ENCODE measurements around the gene DNAJC13.

DNA sequence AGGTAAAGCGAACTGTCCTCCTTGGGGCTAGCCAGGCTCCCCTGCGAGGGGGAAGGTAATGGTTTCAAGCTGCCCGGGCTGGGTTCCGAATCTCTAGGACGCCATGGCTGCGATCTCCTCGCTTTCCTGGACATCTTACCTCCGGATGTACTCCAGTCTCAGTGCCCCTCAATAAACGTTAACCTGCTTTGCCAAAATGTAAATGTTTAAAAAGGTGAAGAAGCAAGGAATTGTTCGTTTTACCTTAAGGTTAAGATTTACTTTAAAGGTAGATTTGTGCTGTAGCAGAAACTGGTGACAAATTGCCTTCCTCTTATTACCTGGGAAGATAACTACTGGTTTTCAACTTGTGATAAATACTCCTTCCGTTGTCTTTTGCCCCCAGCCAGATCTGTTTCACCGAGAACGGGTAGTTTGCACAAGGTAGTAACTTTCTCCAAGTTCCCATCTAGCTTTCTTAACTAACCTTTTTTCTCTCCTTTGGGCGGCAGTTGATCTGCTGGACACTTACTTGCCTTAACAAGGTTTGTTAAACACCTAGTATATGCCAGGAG is 405 bp downstream of the NEK11 start:
- PRO-cap: no peak

DNA sequence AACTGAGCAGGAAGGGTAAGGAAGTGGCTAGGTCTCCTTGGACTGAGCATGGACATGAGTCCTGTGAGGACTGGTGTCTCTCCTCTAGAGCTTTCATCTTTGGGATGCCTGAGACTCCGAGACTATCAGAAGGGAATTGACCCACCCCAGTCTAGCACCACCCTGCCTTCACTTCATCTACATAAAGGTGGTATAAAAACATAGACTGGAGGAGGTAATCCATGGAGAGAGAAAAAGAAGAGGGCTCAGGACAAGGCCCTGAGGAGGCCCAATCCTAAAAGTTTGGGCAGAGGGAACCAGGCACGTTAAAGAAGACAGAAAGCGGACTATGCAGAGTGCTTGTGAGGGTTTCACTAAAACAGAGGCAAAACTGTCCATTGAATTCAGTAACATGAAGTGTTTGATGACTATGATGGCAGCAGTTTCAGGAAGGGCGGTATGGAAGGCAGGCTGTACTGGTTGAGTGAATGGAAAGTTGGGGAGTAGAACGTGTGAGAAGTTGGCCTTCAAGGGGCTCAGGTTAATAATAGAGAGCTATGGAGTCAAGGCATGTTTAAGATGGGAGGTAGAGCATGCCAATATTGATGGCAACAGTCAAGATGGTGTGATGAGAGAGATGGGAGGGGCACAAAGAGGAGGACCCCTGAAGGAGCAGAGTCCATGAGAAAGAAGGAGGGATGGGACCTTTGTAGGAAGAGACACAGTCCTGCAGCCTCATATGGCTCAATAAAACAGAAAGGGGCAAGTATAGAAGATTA is 2.5 kb downstream of the NUDT16 start:
- PRO-cap: no peak

- PRO-cap: no peak
These were observed 6.1 kb downstream of the NUDT16 start for GRCh38 chr3:131387501-131388158.

- PRO-cap: no peak
These were observed 11.6 kb downstream of the MRPL3 start for GRCh38 chr3:131491077-131491670.

DNA sequence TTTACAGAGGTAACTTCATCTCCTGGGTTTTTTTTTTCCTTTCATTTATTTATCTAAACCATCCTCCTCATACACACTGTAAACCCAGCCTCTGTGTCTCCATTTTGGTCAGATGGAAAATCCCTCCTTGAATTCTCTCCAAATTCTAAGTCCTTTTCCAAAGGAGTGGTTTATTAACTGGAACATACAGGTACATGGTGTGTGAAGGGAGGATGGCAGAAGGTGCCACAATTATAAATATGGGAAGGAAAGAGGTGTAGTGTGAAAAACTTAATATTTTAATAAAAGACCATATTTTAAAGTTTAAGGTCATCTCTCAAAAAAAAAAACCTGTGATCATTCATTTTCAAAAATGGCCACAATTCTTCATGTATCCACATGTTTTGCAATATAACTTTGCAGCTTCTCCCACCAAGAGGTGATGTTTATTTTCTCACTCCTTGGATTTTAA is 123.8 kb upstream of the CPNE4 start:
- PRO-cap: no peak

GRCh38 chr3:132376367-132377456 is 40.6 kb upstream of the DNAJC13 start:
- PRO-cap: no peak

- PRO-cap: bidirectional peak, plus-strand start at chr3:132417315, minus-strand start at chr3:132417130; bidirectional peak, plus-strand start at chr3:132417517, minus-strand start at chr3:132417387
These were observed at the start of gene DNAJC13 for GRCh38 chr3:132416825-132417817. Gene DNAJC13, plus strand, starts transcription at chr3:132417502.

DNA sequence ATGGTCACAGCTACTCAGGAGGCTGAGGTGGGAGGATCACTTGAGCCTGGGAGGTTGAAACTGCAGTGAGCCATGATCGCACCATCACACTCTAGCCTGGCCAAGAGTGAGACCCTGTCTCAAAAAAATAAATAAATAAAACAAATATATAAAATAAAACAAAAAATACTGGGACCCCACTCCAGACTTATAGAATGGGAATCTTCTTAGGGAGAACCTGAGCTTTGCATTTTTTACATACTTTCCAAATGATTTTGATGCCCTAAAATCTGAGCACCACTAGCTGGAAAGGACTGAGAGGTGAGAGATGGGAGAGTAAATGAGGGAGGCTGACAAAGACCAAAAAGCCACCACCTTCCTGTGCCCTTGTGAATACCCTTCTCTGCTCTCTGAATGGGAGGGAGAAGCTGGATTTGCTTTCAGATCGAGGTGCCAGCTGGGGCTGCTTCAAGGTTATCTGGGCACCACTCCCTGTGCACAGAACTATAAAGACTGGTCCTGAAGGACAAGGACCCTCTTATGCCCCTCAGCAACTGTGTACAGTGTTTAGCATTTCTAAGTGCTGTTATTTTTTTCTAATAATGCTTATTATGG is 37.7 kb upstream of the CDV3 start:
- PRO-cap: no peak

GRCh38 chr3:133572951-133573422 is 499 bp upstream of the CDV3 start:
- PRO-cap: bidirectional peak, plus-strand start at chr3:133573644, minus-strand start at chr3:133573352

DNA sequence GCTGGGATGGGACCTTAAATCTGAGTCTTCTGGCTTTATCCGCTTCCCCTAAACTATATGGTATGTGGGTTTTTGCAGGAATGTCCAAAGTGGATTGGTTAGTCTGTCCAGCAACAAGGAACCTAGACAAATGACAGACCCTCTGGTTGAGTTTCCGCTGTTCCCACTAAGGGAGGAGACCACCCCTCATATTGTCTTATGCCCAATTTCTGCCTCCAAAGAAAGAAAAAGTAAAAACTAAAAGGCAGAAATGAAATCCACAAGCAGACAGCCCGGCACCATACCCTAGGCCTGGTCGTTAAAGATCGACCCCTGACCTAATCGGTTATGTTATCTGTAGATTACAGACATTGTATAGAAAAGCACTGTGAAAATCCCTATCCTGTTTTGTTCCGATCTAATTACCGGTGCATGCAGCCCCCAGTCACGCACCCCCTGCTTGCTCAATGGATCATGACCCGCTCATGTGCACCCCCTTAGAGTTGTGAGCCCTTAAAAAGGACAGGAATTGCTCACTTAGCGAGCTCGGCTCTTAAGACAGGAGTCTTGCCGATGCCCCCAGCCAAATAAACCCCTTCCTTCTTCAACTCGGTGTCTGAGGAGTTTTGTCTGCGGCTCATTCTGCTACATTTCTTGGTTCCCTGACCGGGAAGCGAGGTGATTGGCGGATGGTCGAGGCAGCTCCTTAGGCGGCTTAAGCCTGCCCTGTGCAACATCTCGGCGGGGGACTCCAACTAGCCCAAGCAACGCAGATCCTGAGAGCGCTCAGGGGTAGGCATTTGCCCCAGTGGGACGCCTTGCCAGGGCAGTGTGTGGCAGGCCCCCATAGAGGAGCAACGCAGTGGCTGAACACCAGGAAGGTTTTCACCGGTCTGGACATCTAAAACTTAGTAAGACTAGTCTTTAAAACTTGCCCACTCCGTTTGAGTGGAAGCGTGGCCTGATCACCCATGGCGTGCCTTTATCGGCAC is 9.7 kb downstream of the SLCO2A1 start:
- PRO-cap: no peak

DNA sequence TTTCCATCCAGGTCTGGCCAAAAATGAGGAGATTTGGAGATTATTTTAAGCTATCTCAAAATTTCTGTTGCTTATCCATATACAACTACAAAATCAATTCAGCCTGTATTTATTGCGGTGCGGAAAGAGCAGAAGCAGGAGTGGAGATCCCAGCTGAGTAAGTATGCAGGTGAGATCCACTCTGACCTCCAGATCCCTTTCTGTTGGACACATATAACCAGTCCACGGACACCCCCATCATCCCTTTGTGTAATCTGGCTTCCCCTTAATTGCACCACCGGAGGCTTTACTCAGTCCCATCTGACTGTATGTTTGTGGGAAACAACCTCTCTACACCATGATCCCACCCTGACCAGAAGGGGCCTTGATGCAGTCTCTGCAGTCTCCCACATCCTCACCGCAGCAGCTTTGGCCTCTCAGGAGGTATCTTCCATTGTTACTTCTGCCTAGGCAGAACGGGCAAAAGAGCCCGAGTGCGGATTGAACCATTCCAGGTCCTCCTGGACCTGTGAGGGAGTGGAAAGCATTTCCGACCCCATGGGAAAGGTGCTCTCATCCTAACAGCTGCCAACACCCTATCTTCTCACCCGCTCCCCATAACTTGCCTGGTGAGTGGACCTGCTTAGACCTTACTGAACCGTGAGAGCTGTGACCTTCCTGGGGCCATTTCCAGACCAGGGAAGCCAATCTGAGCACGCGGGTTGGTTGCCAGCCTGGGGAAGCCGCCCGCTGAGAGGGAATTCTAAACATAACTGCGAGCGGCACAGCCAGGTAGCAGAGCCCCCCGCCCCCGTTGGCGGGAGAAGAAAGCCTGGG is 1.1 kb downstream of the SLCO2A1 start:
- PRO-cap: no peak

GRCh38 chr3:134052340-134052657 is 22.6 kb upstream of the SLCO2A1 start:
- PRO-cap: no peak

DNA sequence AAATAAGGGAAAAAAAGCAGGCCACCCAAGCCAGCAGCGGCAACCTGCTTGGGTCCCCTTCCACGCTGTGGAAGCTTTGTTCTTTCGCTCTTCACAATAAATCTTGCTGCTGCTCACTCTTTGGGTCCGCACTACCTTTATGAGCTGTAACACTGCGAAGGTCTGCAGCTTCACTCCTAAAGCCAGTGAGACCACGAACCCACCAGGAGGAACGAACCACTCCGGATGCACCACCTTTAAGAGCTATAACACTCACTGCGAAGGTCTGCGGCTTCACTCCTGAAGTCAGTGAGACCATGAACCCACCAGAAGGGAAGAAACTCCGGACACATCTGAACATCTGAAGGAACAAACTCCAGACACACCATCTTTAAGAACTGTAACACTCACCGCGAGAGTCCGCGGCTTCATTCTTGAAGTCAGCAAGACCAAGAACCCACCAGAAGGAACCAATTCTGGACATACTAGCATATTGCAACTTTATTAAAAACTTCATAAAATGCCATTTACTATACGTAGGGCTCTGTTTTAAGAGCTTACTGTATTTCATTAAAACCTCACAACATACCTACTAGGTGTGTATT is 50.5 kb downstream of the RYK start:
- PRO-cap: no peak

DNA sequence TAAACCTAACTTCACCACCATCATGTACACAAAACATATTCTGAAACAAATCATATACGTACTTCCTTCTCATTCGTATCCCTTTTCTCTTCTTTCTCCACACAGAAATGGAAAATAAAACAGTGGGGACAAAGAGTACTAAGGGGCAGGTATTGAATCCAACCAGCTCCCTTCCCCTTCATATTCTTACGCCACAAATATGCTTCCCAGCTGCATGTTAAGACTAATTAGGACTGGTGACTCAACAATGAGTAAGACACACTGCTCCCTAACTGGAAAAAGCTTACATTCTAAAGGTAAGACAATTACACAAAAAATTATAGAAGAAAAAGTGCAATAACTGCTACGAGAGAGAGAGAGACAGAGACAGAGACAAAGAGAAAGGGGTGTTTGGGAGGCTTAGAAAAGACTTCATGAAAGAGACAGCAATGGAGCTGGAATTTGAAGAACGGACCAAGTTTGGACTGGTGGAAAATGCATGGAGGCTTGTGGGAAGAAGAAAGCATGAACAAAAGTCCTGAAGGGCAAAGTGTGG is 49.4 kb downstream of the RYK start:
- PRO-cap: no peak

- PRO-cap: no peak
These were observed 35.9 kb downstream of the RYK start for GRCh38 chr3:134214581-134215411.

DNA sequence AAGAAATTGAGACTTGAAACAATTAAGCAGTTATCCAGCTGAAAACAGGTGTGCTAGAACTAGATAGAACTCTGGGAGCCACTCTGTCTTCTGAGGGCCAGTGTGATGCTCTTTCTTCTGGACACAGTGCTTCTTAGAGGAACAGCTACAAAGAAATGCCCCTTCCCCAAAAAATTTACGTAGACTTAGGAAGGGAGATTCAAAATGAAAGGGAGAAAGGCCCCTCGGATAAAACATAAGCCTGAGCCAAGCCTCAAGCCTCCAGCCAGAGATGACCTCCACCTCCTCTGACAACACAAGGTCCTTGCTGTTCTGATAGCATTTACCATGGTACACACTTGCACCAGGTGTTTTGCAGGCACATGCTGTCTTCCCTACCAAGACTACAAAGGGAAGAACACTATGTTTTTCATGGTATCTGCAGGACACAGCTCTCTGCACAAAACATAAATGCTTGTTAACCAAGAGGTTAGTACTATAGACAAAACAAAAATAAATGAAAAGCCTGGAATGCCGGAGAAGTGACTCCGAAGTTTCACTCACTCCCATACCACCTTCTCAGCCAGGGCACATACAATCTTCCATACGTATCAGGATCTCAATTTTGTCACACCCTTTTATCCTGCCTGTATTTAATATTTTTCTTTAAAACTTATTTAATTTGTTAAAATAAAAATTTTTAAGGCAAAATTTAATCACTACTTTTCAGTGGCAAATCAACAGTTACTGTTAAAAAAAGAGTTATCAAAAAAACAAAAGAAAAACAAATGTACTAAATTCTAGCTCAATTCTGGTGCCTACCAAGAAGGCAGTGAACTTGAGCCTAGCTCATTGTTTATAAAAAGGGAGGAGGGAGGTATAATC is 27.7 kb downstream of the RYK start:
- PRO-cap: no peak

DNA sequence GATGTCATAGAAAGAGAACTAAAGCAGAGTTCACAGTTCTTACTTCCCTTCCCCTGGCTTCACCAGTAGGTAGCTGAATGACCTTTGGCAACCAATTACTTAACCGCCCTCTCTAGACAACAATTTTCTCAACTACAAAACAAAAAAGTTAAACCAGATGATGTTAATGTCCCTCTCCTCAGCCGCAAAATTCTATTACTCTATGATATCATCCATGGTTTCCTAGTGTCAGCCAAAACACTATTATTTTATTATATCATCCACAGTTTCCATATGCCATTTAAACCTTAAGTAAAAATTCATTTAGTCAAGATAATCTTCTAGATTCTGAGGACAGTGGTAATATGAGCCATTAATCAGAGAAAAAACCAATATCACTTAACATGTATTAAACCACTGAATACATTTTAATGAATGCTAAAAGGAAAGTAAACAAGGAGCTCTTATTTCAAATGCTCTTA is 13.1 kb downstream of the RYK start:
- PRO-cap: no peak

DNA sequence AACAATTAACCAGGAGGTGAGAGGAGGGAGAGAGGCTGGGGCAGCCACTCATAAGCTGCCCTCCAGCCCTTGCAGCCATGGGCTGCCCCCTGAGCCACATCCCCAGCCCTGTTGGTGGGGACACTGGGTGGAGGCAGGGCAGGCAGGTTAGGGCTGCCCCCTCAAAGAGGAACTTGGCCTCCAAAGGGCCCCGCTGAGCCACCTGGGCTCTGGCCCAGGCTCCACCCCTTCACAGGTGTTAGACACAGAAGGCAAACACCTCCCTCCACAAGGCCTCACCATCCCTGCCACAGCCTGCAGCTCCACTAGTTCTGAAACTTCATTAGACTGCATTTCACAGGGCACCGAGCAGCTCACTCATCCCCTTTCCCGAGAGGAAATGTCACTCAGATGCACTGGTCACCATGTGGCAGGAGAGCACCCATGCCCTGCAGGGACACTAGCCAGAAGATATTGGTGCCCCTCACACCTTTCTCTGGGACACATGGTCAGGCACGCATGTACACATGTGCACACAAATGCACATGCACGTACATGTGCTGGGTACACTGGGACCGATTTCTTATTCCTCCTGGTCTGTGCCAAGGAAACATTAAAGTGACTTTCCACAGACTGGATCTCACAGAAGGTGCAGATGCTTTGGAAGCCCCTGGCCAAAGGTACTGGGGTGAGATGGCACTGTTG is 20.2 kb downstream of the AMOTL2 start:
- PRO-cap: unidirectional peak, minus-strand start at position 234 of the sequence

DNA sequence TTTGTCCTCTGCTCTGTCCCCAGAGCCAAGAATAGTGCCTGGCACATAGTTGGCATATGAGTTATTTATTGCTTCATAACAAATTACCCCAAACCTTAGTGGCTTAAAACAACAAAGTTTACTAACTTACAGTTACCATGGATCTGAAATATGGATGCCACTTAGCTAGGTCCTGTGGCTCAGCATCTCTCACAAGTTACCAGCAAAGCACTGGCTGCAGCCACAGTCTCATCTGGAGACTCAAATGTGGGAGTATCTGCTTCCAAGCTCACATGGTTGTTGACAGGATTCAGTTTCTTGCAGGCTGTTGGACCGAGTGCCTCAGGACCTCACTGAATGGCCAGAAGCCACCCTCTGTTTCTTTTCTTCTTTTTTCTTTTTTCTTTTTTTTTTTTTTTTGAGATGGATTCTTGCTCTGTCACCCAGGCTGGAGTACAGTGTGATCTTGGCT is 20.0 kb upstream of the AMOTL2 start:
- PRO-cap: no peak

- PRO-cap: no peak
These were observed 2.6 kb downstream of the ANAPC13 start for GRCh38 chr3:134483172-134483526.